ENCODE data around the gene ARL17B.

GRCh38 chr17:46129557-46130499 lies 63.4 kb downstream of the KANSL1 start:
- PRO-cap, result no peak
- RAMPAGE, long total RNA, 3 experiments, result no peak in any of the 3 experiments

GRCh38 chr17:46162399-46163594 lies 30.4 kb downstream of the KANSL1 start:
- PRO-cap, result no peak
- RAMPAGE, long total RNA, 3 experiments, result no peak in any of the 3 experiments

DNA sequence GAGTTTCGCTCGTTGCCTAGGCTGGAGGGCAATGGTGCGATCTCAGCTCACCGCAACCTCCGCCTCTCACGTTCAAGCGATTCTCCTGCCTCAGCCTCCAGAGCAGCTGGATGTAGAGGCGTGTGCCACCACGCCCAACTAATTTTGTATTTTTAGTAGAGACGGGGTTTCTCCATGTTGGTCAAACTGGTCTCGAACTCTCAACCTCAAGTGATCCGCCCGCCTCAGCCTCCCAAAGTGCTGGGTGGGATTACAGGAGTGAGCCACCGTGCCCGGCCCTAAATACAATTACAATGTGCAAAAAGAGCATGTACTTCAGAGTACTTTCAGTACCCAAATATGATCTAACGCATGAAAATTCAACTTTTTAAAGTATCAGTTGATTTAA lies 24.9 kb downstream of the KANSL1 start:
- PRO-cap, result no peak
- RAMPAGE, long total RNA, 3 experiments, result no peak in any of the 3 experiments

DNA sequence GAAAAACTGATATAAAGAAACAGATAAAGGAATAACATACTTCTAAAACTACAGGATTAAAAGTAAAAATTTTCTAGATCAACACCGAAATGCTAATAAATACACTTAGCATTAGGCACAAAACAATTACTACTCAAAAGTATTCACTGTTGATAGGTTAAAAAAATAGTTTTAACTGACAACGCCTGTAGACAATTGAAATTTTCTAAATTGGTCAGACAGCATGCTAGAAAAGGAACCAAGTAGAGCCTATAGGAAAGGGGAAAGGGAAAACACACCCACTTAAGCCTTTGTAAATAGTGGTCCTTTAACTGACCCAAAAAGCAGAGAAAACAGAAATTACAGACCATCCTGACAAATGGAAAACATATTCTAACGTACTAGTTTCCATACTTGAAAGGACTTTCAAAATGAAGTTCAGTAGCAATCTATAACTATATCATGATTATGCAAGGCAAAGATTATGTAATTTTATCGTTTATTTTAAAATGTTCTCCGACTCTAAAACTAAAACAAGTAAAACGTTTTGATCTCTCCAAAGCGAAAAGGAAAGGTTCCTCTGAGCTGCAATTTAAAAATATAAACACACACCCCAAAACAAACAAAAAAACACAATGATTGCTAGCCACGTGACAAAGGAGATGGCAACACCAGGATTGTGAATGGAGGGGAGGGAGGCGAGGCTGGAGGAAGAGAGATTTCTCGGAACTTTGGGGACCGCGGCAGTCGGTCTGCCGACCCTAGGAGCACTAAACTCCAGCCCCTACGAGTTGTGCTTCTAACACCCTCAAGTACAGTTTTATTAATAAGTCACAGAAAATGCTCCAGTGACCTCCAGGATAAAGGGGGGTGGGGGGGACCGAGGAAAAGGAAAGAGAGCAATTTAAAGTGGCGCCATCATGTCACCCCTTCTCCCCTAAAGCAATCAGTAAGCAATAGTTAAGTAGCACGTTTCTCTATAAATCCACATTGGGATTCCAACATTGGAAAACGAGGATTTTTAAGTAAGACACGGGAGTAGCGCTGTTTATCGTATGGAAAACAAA lies 1.7 kb downstream of the KANSL1 start:
- PRO-cap, result no peak
- RAMPAGE, long total RNA, 3 experiments, result no peak in any of the 3 experiments

GRCh38 chr17:46361662-46361815 lies at the start of gene ARL17B:
Gene ARL17B (minus strand): TSS chr17:46361766.
- PRO-cap, result no peak
- RAMPAGE, long total RNA, 3 experiments, result no peak in any of the 3 experiments

- PRO-cap, result no peak
- RAMPAGE, long total RNA, 3 experiments, result no peak in any of the 3 experiments
These were observed 320 bp upstream of the ARL17B start for GRCh38 chr17:46361816-46362356.

DNA sequence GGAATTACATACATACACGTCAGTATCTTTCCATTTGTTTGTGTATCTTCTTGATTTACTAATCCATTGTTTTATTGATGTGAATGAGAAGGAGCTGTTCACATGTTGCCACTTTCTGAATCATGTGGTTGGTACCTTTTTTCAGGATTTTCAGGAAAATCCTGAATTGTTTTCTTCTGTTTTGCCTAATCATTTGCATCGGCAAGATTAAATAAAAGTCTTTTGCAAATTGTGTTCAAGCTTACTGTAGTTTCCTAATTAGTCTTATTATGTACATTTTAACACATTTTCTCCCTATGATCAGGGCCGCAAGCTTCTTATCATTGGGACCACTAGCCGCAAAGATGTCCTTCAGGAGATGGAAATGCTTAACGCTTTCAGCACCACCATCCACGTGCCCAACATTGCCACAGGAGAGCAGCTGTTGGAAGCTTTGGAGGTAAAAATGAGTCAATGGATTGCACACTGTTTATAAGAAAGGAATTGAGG lies 69.0 kb downstream of the WNT3 start:
- PRO-cap, result no peak
- RAMPAGE, long total RNA, 3 experiments, result no peak in any of the 3 experiments

- PRO-cap, result no peak
- RAMPAGE, long total RNA, 3 experiments, result no peak in any of the 3 experiments
These were observed 2.6 kb downstream of the GOSR2 start for GRCh38 chr17:46925461-46926003.

- PRO-cap, result no peak
- RAMPAGE, long total RNA, 3 experiments, result no peak in any of the 3 experiments
These were observed 749 bp downstream of the RPRML start for GRCh38 chr17:46977901-46979106.

DNA sequence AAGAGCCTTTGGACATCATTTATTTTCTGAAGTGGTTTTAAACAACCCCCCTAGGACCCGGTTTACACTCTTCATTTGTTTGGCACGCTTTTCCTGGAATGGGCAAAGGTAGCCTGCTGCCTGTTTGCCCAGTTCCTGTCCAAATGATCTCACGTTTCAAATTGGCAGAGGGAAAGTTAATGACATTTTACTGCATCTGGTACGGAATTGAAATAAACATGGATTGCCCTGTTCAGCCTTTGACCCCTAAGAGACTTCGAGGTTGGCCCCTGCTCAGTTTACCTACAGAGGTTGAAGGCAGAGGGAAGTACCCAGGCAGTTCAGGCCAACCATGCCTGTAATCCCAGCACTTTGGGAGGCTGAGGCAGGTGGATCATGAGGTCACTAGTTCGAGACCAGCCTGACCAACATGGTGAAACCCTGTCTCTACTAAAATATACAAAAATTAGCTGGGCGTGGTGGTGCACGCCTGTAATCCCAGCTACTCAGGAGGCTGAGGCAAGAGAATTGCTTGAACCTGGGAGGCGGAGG lies 5.9 kb upstream of the RPRML start:
- PRO-cap, result no peak
- RAMPAGE, long total RNA, 3 experiments, result no peak in any of the 3 experiments

GRCh38 chr17:47158715-47159297 lies 30.3 kb downstream of the CDC27 start:
- PRO-cap, result no peak
- RAMPAGE, long total RNA, 3 experiments, result no peak in any of the 3 experiments

DNA sequence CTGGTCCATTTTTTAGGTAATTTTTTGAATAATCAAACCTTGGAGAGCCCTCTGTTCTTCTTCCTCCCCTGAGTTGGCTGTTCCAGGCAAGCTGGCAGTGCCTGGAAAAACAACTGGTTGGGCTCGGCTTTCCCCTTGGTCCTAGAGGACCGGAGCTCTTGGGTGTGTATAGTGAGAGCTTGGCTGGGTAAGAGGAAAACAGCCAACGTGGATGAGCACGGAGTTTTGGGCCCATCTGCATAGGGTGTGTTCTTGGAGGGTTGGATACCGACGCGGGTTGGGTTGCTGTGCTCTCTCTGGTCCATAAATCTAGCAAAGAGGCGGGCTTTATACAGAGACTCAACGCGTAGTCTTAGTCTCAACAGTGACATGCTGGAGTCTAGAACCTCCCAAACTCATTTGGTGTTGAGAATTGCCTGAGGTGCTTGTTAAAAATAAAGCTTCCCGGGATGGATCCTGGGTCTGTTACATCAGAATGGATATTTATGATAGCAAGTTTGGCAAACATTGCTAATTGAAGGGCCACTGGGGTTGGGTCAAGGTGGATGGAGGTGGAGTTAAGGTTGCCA lies 23.3 kb downstream of the ITGB3 start:
- PRO-cap, result no peak
- RAMPAGE, long total RNA, 3 experiments, result no peak in any of the 3 experiments

- PRO-cap, result no peak
- RAMPAGE, long total RNA, 3 experiments, result no peak in any of the 3 experiments
These were observed 31.5 kb upstream of the EFCAB13 start for GRCh38 chr17:47292229-47292674.

- PRO-cap, result no peak
- RAMPAGE, long total RNA, 3 experiments, result no peak in any of the 3 experiments
These were observed 13.4 kb upstream of the EFCAB13 start for GRCh38 chr17:47310362-47310793.

- PRO-cap, result no peak
- RAMPAGE, long total RNA, 3 experiments, result no peak in any of the 3 experiments
These were observed 1.1 kb upstream of the KPNB1 start for GRCh38 chr17:47648626-47649035.

DNA sequence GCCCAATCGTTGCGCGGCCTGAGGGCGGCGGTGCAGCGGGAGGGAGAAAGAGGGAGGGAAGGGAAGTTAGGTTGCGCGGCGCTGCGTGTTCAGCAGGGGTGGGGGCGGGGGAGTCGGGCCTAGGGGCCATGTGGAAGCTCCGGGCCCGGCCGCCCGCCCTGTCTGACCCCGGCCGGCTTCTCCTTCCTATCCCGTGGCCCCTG lies 864 bp downstream of the KPNB1 start:
- PRO-cap, result bidirectional peak, plus-strand start at position 95 of the sequence, minus-strand start outside the sequence
- RAMPAGE, long total RNA, 3 experiments, result no peak in any of the 3 experiments

- PRO-cap, result no peak
- RAMPAGE, long total RNA, 3 experiments, result no peak in any of the 3 experiments
These were observed 2.9 kb downstream of the KPNB1 start for GRCh38 chr17:47652431-47653212.

DNA sequence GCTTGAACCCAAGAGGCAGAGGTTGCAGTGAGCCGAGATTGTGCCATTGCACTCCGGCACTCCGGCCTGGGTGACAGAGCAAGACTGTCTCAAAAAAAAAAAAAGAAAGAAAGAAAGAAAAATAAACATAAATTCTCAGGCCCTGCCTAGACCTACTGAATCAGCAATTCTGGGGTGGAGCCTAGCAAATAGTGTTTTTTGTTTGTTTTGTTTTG lies 1.6 kb downstream of the MRPL10 start:
- PRO-cap, result no peak
- RAMPAGE, long total RNA, 3 experiments, result no peak in any of the 3 experiments

GRCh38 chr17:47830019-47830933 lies 1.1 kb downstream of the MRPL10 start:
- PRO-cap, result no peak
- RAMPAGE, long total RNA, 3 experiments, result no peak in any of the 3 experiments

GRCh38 chr17:47915938-47917146 lies 20.3 kb downstream of the SP2 start:
- PRO-cap, result no peak
- RAMPAGE, long total RNA, 3 experiments, result no peak in any of the 3 experiments